ENCODE results near the gene ASS1.

- PRO-cap = no peak
- RRBS, 2 experiments = no CpG with 5 or more reads among the region's 3 CpGs
Measured at GRCh38 chr9:129946553-129946986, 96.4 kb downstream of the FNBP1 start.

GRCh38 chr9:129962214-129962685 is 80.7 kb downstream of the FNBP1 start:
- PRO-cap = no peak
- RRBS, 2 experiments = no CpG with 5 or more reads among the region's 9 CpGs

DNA sequence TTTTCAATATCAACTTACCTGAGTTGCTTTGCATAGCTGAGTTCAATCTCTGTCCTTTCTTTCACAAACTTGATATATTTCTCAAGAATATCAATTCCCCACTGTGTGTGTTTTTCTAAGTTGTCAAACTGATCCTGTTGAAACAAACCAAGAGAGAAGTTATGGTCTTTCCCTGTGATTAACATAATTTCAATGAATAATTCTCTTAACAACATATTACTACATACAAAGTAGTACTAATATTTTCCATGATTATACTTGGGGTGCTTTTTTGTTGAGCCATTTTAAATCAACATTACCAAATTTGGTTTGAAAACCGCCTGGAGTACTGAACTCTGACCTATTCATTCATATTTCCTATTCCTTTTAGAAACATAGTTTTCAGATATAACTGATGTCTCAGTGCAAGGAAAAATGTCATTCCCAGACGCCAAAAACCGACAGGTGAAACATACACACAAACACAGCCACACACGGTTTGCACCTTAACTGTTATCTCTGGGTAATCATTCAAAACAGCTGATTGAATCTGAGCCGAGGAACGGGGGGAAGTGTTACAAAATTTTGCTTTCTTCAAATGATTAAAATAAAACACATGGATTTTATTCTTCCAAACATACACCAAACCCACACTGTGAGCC is 48.0 kb downstream of the FNBP1 start:
- PRO-cap = no peak
- RRBS, 2 experiments = no CpG with 5 or more reads among the region's 6 CpGs

DNA sequence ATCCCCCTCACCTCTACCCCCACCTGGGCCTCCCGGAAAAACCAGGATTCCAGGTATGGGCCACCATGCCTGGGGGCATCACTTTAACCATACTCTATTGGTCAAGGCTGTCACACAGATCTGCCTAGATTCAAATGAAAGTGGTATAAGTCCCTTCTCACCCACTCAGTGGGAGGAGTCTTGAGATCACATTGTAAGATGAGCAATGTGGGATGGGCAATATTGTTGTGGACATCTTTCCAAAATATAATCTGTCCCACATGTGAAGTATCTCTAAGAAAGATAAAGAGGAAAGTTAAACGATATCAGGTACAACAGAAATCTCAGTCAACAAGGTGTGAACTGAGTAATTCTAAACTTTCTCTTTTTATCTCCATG is 15.0 kb downstream of the FNBP1 start:
- PRO-cap = no peak
- RRBS, 2 experiments = no CpG with 5 or more reads among the region's 2 CpGs

- PRO-cap = no peak
- RRBS, 2 experiments = no CpG with 5 or more reads among the region's 4 CpGs
Measured at GRCh38 chr9:130031123-130031674, 11.8 kb downstream of the FNBP1 start.

- PRO-cap = no peak
- RRBS, 2 experiments = no CpG with 5 or more reads among the region's 10 CpGs
Measured at GRCh38 chr9:130133167-130133584, 39.0 kb upstream of the NCS1 start.

- PRO-cap = no peak
- RRBS, 2 experiments = no CpG with 5 or more reads among the region's 13 CpGs
Measured at GRCh38 chr9:130290097-130290746, 24.7 kb downstream of the HMCN2 start.

DNA sequence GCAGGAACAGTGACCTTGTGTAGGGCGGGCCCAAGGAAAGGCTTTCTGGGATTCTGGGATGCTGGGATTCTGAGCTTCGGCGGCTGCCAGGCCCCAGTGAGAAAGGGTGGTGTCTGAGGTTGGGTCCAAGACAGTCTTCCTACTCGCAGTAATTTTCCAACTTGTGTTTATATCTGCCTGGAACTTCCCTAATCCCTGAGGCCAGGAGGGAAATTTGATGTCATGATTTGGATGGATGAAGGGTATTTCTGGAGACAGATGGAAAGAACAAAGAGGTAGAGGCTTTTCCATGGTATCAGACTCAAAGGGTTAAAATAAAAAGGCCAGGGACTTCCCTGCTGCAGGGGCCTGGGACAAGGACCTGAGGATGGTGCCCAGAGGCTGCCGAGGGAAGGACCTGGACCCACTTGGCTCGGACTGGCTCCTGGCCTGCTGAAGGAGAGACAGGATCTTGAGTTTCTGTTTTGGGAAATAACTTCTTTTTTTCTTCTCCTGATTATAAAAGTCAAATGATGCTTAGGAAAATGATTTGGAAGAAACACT is 52.5 kb downstream of the HMCN2 start:
- PRO-cap = no peak
- RRBS, 2 experiments = no CpG with 5 or more reads among the region's 6 CpGs

GRCh38 chr9:130354189-130354579 is 88.6 kb downstream of the HMCN2 start:
- PRO-cap = no peak
- RRBS, 2 experiments = 47 to 97% methylated on average over 3 to 4 of the region's 9 CpGs

DNA sequence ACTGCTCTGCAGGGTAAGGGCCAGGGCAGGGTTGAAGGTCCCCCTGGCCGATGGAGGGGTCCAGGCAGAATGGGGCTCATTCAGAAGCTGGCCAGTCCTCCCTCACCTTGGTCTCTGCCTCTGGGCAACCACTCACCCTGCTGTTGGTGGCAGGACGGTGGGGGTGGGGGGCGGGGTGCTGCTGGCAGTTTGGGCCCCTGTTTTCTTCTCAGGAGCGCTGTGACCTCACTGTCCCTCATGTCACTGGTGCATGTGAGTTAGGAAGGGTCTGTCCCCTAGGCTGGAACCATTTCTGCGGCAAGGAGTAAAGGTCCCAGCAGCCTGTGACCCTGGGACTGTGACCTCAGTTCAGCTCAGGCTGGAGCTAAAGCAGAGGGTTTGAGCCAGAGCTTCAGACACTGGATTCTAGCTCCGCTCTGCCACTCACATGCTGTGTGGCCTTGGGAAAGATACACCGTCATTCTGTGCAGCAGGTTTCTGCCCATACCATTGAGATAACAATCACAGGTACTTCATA is 1.8 kb upstream of the ASS1 start:
- PRO-cap = no peak
- RRBS, 2 experiments = no CpG with 5 or more reads among the region's 7 CpGs

- PRO-cap = unidirectional peak, plus-strand start at chr9:130444962
- RRBS, 2 experiments = 2 to 4% methylated on average over 39 to 50 of the region's 84 CpGs
Measured at GRCh38 chr9:130444662-130445529, at the start of gene ASS1. TSS of gene ASS1 (plus strand) at chr9:130444961.

GRCh38 chr9:130576213-130576539 is 3.2 kb upstream of the FUBP3 start:
- PRO-cap = no peak
- RRBS, 2 experiments = no CpG with 5 or more reads among the region's 4 CpGs

- PRO-cap = no peak
- RRBS, 2 experiments = no CpG with 5 or more reads among the region's 6 CpGs
Measured at GRCh38 chr9:130599726-130600287, 20.4 kb downstream of the FUBP3 start.

- PRO-cap = no peak
- RRBS, 2 experiments = no CpG with 5 or more reads among the region's 3 CpGs
Measured at GRCh38 chr9:130715536-130715968, 22.0 kb downstream of the EXOSC2 start.

GRCh38 chr9:130755566-130756081 is 62.0 kb downstream of the EXOSC2 start:
- PRO-cap = no peak
- RRBS, 2 experiments = no CpG with 5 or more reads among the region's 8 CpGs

DNA sequence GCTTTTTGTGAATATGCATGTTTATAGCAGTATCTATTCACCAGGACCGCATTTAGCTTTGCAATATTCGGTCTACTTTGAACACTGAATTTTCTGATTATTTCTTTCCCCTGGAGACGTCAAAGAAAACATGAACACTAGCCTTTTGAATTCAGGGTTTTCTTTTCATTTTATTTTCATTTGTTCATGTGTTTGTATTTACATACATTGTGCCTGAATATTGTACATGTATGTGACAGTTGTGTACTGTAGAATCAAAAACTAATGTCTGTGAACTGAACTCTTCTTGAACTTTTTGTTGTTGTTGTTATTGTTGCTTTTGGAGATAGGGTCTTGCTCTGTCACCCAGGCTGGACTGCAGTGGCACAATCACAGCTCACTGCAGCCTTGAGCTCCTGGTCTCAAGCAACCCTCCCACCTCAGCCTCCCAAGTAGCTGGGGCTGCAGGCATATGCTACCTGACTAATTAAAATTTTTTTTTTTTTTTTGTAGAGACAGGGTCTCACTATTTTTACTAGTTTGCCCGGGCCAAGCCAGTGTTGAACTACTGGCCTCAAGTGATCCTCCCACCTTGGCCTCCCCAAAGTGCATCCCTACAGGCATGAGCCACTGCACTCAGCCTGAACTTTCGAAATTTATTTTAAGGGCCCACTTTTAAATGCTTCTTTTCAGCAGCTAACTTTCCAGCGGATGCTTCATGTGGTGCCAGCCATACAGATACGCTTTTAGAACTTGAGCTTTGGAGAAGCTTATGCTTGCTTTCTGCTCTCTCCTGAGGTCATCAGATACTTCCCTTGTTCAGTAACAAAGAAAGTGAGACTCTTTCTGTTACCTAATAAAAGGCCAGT is 3.8 kb downstream of the ABL1 start:
- PRO-cap = no peak
- RRBS, 2 experiments = no CpG with 5 or more reads among the region's 7 CpGs

DNA sequence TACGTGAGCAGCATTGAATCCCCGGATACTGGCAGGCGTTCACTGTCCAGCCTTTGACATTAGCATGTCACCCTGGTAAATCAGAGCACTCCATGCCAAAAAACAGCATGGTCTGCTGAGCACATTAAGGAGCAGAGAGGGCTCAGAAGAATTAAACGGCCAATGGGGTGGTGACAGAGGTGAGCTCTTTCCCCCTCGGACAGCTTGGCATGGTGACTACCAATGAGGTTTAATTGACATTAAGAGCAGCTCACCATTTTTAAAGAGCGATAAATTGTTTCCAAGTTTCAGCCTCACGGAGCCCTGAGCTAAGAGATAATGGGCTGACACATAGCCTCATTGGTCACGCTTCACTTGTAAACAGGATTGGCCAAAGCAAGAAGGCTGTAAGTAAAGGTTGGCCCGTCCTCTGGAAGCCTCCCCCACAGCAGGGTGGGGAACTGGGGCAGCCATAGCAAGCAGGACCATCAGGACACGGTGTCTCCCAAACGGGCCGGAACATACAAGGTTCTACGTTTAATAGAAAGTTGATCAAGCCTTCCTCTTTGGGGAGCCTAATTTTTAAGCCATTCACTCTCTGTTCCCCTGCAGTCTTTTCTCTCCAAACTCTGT is 26.0 kb downstream of the QRFP start:
- PRO-cap = no peak
- RRBS, 2 experiments = no CpG with 5 or more reads among the region's 13 CpGs

GRCh38 chr9:130885276-130886432 is 11.0 kb downstream of the QRFP start:
- PRO-cap = no peak
- RRBS, 2 experiments = 48% methylated on average over 5 of the region's 52 CpGs; no CpG with 5 or more reads in 1 of the 2 experiments

DNA sequence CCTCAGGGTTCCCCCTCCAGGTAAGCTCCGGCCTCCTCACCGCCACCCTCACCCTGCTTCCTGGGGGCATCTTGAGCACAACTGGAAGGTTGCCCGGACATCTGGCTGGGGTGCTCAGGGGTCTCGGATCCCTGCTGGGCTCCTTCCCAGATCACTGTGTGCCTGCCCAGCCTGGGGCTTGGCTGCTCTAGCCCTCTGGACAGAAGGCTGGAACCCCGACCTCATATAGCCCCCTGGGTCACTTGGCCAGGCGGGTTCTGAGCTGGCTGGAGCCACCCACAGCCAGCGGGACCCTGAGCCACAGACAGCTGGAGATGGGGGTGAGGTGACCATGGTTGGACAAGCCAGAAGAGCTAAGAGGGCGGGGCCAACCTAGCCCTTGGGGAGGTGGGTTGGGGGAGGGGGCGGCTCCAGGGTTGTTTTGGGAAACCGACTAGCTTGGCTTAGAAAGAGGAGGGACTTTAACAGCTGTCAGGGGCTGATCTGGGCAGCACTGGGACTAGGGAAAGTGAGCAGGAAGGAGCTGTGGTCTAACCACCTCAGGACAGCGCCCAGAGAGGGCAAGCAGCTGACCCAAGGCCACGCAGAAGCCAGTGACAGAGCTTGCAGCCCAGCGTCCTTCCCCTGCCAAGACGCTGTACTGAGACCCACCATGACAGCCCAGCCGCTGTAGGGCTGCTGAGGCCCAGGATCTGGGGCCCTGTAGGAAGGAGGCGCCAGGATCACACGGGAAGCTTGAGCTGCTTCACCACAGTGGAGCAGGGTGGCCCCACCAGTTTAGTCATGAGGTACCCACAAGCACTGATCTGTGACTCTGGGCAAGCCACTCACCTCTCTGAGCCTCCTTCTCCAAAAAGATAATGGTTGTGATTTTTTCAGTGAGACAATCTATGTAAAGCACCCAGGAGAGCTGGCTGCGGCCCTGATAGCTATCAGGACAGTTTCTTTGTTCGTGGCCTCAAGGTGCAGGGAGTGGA is 2.2 kb downstream of the AIF1L start:
- PRO-cap = no peak
- RRBS, 2 experiments = 48 to 49% methylated on average over 3 of the region's 19 CpGs

DNA sequence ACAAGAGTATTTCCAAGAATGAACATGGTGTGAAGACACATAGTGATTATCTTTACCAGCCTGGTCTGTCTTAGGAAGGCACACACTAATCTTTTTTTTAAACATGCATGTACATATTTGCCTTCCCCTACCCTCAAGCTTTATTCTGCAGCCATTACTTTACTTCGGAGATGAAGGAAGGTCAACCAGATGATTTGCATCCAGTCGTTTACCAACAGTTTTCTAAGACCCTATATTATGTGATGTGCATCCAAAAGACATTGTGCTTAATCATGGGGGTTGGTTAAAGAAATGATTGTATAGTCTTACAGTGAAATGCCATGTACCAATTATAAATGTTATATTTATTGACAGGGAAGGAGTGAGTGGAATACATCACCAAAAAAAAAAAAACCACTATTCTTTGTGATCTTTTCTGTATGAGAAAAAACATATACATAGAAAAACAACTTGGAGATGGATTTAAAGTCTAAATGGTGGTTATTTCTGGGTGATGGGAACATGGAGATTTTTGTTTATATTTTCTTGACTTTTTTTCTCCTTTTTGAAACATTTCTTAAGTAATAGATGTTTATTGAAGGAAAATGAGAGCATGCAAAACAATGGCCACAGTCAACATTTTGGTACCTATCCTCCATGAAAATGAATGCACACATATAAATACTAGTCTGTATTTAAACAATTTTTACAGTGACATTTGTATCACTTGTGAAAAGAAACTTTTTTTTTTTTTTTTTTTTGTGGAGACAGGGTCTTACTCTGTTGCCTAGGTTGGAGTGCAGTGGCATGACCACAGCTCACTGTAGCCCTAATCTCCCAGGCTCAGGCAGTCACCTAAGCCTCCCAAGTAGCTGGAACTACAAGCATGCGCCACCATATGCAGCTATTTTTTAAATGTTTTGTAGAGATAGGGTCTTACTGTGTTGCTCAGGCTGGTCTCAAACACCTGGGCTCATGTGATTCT is 15.7 kb downstream of the NUP214 start:
- PRO-cap = no peak
- RRBS, 2 experiments = no CpG with 5 or more reads among the region's 3 CpGs

Measured in astrocyte (in vitro differentiated cells and primary cell).